Heart (tissue), 3 donors: Measurements from ENCODE around the gene ACTA1.

GRCh38 chr1:228861292-228861774 is 126.1 kb downstream of the RHOU start:
- RAMPAGE, long total RNA, 2 experiments = no peak in any of the 2 experiments

DNA sequence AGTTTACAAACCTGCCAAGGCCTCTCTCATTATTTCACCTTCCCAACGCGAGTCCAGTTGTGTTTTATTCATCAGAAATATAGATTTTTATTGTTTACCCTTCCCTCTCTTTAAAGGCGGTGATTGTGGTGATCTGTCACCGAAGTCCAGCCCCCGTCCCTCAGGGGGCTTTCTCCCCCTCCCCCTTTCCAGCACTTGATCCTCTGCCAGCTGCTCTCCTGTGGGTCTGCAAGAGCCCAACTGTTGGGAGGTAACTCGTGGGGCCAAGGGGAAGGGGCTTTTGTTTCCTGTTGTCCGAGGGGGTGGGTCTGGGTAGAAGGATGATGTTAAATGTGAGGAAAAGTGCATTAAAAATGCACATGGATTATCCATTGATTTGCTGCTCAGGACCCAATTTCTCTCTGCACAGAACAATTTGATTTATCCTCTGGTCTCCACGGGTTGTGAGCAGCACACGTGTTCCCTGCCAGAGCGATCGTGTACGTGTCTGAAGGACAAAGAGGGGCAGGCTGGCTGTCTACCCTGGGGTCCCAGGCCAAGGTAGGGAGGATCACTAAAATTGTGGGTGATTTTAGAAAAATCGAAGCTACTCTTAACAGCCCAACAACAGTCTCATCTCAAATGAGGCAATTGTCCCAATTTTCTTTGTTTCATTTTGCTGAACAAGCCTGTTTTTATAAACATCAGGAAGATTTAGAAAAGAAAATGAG is 176.1 kb downstream of the RHOU start:
- RAMPAGE, long total RNA, 2 experiments = no peak in any of the 2 experiments

GRCh38 chr1:228948340-228948698 is 213.0 kb downstream of the RHOU start:
- RAMPAGE, long total RNA, 2 experiments = no peak in any of the 2 experiments

DNA sequence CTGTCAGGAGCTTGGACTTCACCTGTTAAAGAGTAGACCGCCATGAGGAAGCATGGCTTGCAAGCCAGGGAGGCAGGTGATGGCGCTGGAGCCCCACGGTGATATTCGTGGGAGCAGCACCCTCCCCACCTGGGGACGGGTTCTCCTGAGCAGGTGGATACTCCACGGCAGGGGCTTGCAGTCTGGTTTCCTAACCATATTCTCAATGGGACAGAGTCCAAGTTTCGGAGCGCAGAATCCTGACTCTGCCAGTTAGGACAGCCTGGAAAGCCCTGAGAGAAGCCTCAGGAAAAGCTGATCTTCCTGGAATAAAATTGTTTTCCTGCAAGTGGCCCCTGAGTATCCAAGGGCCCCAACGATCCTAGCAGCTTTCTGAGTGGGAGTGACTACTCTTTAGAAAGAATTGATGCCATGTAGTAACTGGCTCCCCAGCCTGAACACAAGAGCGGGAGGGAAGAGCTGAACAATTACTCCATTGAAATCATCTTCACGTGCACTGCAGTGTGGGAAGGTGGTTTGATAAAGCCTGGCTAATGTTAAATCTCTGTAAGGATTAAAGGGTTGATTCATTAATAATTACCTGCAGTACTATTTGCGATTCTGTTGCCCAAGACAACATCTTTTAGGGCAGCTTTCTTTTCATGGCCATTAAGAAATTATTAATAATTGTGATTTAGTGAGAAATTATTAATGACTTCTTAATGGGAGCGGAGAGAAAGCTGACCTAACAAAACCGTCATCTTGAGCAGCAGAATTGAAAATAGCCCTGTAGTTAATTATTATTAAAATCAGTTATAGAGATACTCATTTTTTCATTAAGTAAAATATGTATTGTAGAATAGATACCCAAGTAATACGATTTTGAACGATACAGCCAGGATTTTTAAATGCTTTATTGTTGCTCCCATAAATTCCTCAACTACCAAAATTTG is 146.1 kb upstream of the RAB4A start:
- RAMPAGE, long total RNA, 2 experiments = no peak in any of the 2 experiments

DNA sequence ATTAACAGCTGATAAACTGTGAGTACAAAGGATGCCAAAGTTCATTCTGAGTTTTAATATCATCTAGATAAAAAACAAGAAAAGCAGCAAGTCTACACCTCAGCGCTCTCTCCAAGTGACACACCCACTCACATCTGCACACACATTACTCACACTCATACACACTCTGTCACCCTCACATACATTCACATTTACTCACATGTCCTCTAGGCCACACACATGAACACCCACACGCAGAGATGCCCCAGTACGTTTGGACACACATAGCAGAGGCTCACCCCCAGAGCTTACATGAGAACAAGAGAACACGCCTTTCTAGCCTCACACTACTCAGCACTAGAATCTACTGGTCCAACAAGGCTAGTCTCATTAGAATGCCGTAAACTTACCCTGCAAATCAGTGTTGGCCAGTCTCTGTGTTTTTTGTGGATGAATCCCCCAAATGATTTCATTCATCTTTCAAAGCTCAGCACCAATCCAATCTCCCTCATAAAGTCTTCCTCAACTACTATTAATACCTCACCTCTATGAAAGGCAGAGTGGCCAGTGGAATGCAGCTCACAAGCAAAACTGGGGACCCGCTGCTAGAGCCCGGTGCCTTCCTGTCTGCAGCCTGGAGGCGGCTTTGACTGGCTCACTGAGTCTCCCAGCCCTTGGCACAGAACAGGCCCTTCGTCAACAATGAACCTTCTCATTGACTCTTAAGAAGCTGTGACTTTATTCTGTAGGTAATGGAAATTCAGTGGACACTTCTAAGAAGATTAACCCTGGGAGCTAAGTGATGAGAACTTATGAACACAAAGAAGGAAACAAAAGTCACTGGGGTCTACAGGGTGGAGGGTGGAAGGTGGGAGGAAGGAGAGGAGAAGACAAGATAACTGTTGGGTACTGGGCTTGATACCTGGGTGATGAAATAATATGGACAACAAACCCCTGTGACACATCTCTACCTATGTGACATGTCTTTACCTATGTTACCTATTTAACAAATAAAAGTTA is 87.0 kb upstream of the RAB4A start:
- RAMPAGE, long total RNA, 2 experiments = no peak in any of the 2 experiments

- RAMPAGE, long total RNA, 2 experiments = no peak in any of the 2 experiments
Observed at GRCh38 chr1:229209510-229210407, 61.2 kb upstream of the RAB4A start.

- RAMPAGE, long total RNA, 2 experiments = no peak in any of the 2 experiments
Observed at GRCh38 chr1:229253625-229254033, 17.3 kb upstream of the RAB4A start.

DNA sequence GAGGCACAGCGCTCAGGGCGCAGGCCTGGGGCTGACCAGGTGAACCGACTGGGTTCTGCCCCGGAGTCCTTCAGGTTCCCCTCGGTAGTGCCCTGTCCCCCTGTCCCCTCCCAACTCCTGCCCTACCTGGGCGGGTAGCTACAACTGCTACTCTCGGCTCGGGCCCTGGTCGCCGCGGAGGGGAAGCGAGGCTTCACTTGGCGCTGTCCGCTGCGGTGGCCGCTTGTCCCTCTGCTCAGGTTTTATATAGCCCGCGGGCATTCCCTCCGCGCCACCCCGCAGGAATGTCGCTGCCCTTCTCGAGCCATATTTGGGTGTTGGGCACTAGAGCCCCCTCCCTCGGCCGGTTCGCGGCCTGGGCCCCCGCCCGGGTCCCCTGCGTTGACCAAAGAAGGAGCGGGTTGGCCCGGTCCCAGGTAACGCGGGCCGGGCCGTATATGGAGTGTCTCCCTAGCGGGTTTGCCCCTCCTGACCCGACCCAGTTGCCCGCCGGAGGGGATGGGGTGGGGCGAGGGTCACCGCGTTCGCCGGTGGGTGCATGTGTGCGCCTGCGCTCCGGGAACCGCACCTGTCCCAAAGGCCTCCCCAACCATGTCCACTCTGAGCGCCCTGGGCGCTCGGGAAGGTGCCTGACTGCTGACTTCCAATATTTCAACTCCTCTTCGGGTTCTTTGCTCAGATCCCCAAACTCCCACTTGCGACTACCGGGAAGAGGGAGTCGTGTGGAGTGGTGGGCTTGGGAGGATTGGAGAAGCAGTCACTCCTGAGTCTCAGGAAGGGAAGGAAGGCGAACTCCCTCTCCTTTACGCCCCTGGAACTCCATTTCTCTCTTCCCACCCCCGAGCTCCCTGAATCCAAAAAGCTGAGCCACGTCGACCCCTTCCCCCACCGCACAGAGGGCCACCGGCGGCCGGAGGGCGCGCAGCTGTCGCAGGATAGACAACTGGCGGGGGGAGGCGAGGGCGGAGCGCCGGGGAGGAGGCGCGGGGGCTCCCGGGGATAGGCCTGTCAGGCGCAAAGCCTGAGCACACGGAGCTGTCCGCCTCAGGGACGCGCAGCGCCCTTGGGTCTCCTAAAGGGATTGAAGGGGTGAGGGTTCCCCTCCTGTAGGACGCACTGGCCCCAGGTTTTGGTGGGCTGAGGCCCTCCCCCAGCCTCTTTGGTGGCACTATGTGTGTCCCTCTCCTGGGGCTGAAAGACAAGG is at the start of gene ACTA1:
Gene ACTA1 (minus strand): TSS at position 217 of the 1,204 bp plus-strand sequence.
- RAMPAGE, long total RNA, 2 experiments = start-site peak on the minus strand in 1 of 2 experiments, centred at position 217 of the sequence, 97,916 reads per replicate

- RAMPAGE, long total RNA, 2 experiments = no peak in any of the 2 experiments
Observed at GRCh38 chr1:229538983-229539582, 19.4 kb downstream of the ABCB10 start.

- RAMPAGE, long total RNA, 2 experiments = no peak in any of the 2 experiments
Observed at GRCh38 chr1:229640306-229640778, 14.3 kb downstream of the URB2 start.

- RAMPAGE, long total RNA, 2 experiments = no peak in any of the 2 experiments
Observed at GRCh38 chr1:229888752-229889665, 178.0 kb upstream of the GALNT2 start.

- RAMPAGE, long total RNA, 2 experiments = no peak in any of the 2 experiments
Observed at GRCh38 chr1:229897432-229897748, 169.6 kb upstream of the GALNT2 start.

GRCh38 chr1:229905108-229905705 is 161.8 kb upstream of the GALNT2 start:
- RAMPAGE, long total RNA, 2 experiments = no peak in any of the 2 experiments

DNA sequence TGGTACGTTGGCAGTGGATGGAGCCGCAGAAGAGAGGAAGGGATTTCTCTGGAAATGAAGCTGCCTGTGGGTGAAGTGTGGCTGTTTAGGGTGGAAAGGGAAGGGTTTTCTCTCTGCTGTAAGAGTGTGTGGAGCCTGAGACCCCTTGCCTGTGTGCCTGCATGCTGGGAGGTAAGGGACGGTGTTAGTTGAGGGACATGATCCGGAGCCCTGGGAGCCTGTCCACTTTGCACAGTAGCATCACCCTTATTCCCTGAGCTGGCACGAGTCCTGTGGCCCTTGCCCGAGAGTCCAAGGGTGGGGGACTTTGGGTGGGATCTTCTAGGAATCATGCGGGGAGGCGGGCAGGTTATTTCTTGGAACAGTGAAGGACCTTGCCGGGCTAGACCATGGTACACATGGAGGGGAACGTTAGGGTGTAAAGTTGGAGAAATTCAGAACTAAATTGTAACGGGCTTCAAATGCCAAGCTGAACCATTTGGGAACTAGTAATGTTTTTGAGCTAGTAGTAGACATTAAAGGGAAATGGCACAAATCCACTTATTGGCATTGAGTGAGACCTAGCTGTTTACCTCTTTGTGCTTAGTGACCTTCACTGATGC is 3.4 kb downstream of the GALNT2 start:
- RAMPAGE, long total RNA, 2 experiments = no peak in any of the 2 experiments

GRCh38 chr1:230077422-230078273 is 10.6 kb downstream of the GALNT2 start:
- RAMPAGE, long total RNA, 2 experiments = no peak in any of the 2 experiments

- RAMPAGE, long total RNA, 2 experiments = no peak in any of the 2 experiments
Observed at GRCh38 chr1:230103453-230104101, 36.5 kb downstream of the GALNT2 start.

- RAMPAGE, long total RNA, 2 experiments = no peak in any of the 2 experiments
Observed at GRCh38 chr1:230139750-230140105, 72.7 kb downstream of the GALNT2 start.

- RAMPAGE, long total RNA, 2 experiments = no peak in any of the 2 experiments
Observed at GRCh38 chr1:230144024-230144502, 77.0 kb downstream of the GALNT2 start.

GRCh38 chr1:230163235-230163639 is 96.2 kb downstream of the GALNT2 start:
- RAMPAGE, long total RNA, 2 experiments = no peak in any of the 2 experiments

GRCh38 chr1:230186971-230187248 is 119.9 kb downstream of the GALNT2 start:
- RAMPAGE, long total RNA, 2 experiments = no peak in any of the 2 experiments